Gallbladder (tissue), 1 donor: ENCODE results near the gene SBK1.

GRCh38 chr16:27532265-27532704 lies 17.4 kb downstream of the GTF3C1 start:
- PRO-cap = no peak

DNA sequence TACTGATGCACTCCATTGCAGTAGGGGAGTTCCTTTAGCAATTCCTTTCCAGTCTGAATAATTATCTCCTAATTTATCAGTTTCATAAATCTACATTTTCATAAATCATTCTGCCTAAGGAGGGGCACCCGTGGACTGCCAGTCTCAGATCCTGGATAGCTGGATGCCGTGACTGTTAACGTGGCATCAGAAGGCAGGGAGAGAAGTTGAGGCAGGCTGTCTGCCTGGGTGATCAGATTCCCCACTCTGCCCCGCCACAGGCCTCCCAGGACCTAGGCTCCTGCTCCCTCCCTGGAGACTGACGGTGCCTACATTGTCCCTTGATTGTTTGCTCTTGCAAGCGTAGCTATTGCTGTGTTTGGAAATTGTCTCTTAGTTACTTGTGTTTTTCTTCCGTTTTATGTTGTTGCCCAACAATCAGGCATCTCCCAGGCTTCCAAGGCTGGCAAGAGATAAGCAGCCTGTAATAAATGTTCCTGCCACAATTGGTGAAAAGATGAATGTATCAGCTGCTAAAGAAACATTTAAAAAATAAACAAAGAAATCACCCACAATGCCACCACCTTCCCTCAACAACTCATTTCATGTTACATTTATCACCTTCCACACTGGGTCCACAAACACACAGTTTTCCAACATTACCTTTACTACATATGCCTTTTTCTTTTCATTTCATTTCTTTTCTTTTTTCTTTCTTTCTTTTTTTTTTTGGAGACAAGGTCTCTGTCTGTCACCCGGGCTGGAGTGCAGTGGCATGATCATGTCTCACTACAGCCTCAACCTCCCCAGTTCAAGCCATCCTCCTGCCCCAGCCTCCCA lies 75.4 kb downstream of the KATNIP start:
- PRO-cap = unidirectional peak, minus-strand start at position 300 of the sequence

- PRO-cap = no peak
Observed at GRCh38 chr16:27718104-27718609, 168.2 kb downstream of the KATNIP start.

DNA sequence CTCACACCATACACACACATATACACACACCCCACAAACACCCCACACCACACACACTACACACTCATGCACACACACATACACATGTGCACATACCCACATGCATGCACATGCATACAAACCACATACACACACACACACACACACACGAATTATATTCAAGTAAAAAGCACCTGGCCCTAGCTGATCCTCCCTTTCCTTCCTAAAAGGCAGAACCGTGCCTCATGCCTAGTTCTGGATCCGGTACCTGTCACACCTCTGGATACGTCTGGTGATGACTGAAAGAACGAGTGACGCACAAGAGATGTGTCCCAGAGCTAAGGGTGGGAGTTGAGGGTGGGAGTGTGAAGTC lies 26.3 kb upstream of the GSG1L start:
- PRO-cap = no peak

DNA sequence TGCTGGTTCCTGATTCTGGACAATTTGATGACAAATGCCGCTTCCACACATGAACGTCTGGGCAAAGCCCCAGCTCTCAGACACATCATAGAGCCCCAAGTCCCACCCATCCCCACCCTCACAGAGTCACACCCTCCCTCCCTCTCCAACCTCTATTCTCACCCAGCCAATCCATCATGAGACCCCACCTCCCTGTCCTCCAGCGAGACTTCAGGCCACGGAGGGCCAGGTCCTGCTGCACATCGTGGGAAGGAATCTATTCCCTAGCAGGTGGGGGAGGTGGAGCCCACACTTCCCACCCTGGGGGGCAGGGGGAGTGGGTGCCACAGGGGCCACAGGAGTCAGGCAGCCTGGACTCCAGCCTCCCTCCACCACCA lies 33.8 kb upstream of the GSG1L start:
- PRO-cap = no peak

- PRO-cap = no peak
Observed at GRCh38 chr16:28167388-28168068, 44.2 kb downstream of the XPO6 start.

DNA sequence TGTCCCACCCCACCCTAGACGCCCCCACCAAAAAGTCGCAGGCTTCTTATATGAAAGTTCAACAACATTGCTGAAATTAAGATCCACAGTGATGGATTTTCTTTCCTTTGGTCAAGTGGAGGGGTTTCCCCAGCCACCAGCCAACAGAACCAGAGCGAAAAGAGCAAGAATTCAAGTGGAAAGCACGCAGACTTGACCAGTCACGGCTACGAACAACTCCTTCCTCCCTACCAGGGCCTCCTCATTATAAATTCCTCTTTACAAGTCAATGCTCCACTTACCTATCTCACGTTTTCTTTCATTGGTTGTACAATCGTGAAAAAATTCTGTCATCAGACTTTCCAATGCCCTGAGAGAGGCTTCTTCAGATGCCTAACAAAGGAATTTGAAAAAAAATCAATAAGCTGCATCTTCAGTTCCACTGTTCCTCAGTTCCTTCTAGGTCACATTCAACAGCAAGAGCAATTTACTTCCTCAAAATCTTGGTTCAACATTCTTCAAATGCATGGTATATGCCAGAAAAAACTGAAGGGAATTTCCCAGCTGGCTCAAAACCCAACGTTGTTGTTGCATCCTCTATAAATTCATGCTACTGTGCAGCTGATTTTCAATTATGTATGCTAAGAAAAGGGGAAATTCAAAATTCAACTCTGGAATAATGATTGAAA lies 31.0 kb downstream of the XPO6 start:
- PRO-cap = no peak

GRCh38 chr16:28192768-28193473 lies 18.8 kb downstream of the XPO6 start:
- PRO-cap = bidirectional peak, plus-strand start at chr16:28193408, minus-strand start at chr16:28193296

- PRO-cap = bidirectional peak, plus-strand start at chr16:28292525, minus-strand start at chr16:28292324
Observed at GRCh38 chr16:28292266-28292919, at the start of gene SBK1. TSS of gene SBK1 (plus strand) at chr16:28292525.

DNA sequence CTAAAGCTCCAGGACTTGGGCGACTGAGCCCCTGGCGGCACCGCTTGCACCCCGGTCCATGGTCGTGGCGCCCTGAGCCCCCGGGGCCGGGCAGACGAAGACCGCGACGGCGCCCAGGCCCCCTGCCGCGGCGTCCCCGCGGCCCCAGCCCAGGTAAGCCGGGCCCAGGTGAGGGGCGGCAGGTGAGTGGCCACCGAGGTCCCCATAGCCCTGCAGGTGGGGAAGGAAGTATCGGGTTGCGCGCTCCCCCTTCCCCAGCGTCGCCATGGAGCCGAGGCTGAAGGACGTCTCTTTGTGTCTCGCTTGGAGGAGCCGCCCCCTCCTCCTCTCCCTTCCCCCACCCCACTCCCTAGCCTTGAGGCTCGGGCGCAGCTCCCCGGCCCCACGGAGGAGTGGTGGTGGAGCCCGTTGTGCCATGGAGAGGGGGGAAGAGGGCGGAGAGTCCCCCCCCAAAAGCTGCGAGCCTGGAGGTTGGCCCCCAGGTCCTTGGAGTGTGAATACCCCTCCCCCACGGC lies 880 bp downstream of the SBK1 start:
- PRO-cap = no peak

- PRO-cap = no peak
Observed at GRCh38 chr16:28723053-28723396, 11.8 kb downstream of the EIF3C start.

- PRO-cap = no peak
Observed at GRCh38 chr16:28825950-28827290, 3.6 kb downstream of the ATXN2L start.

DNA sequence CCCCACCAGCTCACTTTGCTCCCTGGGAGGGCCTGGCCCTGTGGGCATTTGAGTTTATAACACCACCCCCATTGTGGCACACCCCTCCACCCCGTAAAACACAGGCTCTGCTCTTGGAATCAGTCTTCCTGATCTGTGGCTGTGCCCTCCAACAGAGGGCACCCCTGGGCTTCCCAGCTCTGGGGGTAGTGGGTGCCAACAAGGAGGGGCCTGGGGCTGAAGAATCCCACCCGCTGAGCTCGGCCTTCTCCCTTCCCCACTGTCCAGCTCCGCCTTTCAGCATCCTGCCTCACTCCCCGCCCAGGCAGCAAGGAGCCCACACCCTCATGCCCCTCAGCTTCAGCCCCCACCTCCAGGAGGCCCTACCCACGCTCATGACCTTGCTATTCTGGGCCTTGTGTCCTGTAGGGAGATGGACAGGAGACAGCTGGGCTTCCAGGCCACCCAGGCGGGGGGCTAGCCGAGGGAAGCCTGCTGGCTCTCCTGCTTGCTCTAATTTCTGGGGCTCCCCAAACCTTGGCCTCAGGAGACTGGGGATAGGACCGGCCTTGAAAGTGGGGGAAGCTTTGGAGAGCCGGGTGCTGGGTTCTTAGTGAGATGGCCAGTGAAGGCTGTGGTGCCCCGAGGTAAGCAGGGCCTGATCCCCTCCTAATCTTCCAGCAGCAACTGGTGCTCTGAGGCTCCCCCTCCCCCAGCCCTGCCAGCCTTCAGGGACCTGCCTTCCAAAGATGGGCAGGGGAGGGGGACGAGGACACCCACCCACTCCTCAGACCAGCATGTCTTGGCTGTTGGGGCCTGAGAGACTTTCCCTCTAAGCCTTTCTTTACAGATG lies 2.9 kb upstream of the ATP2A1 start:
- PRO-cap = no peak

GRCh38 chr16:28951080-28951831 lies 519 bp downstream of the NFATC2IP start:
- PRO-cap = unidirectional peak, minus-strand start at chr16:28951370

- PRO-cap = no peak
Observed at GRCh38 chr16:28966751-28967361, 7.7 kb upstream of the SPNS1 start.

DNA sequence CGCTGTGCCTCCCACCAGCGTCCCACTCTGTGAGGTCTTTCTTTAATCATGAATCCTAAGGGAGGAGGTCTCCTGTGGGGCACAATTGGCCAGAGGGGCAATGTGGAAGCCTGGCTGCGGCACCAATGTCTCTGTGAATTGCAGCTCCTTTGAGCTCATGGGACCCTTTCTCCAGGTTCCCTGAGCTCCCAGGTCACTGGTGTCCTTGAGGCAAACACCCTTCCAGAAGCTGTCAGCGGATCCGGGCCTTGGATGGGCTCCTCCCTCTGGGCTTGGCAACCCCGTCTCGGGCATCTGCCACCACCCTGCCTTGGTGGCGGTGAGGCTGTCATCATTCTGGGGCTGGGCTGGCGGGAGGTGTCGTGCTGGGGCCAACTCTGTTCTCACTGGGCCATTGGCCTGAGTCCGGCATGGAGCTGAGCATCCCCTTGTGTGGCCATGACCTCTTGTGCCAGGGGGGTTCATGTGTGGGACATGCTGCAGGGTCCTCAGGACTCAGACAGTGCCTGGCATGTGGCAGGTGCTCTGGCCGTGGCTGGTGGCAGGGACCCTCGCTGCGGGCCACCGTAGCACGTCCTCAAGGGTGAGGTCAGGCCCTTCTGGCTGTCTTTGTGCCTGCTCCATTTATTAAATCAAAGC lies 197.6 kb downstream of the LAT start:
- PRO-cap = no peak

DNA sequence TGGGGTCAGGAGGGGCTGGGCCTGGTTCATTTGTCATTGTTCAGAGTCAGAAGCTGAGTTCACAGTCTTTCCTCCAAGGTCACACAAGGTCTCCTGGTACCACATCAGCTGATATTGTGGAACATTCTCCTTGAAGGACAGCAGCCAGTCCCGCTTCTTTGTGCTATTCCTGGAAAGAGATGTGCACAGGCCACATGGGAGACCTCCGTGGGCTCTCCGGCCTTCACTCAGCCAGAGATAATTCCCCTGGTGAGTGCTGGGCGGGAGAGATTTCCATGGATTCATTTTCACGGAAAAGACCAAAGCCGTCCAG lies 198.1 kb downstream of the LAT start:
- PRO-cap = no peak

DNA sequence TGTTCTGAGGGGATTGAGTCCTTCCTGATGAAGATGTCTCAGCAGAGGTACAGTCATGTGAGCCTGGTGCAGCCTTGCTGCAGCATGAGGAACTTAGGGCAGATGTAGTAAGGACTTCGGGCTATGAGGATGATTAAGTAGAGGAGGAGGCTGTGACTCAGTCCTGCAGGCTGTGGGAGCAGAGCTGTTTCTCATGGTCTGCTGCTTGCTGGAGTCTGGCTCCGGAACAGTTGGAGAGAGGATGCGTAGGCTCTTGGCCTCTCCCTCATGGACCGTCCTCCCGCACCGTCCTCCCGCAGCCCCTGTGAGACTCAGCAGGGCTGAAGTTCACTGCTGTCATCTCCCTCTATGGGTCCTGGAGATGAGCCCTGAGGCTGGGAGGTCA lies 134.8 kb downstream of the NPIPB11 start:
- PRO-cap = no peak

DNA sequence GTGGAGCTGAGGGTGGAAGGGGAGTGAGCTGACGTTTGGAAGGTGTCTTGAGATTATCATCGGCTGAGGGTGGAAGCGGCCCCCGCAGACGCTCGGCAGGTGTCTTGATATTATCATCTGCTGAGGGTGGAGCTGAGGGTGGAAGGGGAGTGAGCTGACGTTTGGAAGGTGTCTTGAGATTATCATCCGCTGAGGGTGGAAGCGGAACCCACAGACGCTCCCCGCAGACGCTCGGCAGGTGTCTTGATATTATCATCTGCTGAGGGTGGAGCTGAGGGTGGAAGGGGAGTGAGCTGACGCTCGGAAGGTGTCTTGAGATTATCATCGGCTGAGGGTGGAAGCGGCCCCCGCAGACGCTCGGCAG lies 24.5 kb downstream of the NPIPB11 start:
- PRO-cap = no peak

DNA sequence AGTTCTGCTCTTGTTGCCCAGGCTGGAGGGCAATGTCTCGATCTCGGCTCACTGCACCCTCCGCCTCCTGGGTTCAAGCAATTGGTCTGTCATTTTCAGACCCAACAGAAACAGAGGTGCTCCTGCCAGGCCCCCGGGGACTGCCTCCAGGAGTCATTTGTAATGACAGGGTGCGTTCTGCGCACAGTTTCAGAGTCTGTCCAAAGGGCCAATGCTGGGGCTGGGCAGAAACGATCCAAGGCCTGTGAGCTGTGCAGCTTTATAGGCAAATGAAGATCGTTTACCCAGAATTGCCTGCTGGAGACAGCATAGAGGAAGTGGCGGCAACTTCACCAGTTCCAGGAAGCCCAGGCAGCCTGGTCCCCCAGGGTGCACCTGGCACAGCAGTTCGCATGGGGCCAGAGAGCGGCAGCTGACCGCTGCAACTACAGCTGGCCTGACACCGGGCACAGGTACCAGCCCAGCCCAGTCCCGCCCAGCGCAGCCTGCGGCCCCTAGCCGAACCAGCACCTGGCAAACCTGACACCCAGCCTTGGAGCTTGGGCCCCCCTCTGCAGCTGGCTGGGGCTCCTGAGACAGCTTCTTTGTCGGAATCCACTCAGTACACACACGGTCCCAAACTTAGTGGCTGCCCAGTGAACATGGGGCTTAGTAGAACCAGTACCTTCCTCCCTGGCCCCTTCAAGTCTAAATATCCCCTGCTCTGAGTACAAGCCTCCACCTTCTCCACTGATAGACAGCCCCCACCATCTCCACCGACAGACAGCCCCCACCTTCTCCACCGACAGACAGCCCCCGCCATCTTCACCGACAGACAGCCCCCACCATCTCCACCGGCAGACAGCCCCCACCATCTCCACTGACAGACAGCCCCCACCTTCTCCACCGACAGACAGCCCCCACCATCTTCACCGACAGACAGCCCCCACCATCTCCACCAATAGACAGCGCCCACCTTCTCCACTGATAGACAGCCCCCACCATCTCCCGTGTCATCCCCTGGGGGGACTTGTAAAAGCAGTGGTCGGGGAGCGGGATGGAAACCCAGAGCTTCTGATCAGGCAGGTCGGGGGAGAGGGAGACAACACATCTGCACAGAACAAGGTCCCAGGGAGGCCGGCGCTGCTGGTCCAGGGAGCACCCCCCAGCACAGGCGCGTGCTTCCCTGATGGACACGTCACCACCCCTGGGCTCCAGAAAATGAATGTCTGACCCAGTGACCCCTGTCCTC lies 62.7 kb upstream of the SPN start:
- PRO-cap = unidirectional peak, plus-strand start at position 386 of the sequence